Measurements from ENCODE around the gene DNAJB1.

DNA sequence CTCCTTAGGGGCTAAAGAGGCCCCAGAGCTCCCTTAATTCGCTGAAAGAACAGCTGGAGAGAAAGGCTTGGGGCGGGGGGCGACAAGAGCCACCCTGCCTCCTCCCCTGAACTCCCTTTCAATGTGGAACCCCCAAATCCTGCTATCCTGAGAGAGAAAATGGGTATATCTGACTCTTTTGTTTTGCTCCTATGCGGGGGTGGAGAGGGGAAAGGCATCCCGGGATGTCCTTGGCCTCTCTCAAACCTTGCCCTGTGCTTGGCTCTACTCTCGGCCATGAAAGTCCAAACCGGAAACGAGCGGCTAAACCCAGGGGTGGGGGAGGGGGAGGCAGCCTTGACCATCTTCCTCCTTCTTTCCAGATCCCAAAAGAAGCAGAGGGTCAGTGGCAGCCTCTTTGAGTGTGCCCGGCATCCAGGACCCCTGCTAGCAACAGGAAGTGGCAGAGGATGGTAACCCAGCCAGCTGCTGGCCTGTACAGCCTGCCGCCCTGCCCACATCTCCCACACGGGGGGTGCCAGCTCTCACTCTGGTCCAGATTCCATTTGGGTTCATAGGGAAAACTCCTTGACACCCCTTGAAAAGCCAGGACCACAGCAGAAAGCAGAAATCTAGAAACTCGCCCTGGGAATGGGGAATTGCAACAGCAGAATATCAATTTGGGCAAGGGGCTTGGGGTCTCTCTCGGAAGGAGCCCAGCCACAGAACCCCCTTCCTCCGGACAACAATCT lies 4.5 kb downstream of the PRKACA start:
- PRO-cap: no peak

DNA sequence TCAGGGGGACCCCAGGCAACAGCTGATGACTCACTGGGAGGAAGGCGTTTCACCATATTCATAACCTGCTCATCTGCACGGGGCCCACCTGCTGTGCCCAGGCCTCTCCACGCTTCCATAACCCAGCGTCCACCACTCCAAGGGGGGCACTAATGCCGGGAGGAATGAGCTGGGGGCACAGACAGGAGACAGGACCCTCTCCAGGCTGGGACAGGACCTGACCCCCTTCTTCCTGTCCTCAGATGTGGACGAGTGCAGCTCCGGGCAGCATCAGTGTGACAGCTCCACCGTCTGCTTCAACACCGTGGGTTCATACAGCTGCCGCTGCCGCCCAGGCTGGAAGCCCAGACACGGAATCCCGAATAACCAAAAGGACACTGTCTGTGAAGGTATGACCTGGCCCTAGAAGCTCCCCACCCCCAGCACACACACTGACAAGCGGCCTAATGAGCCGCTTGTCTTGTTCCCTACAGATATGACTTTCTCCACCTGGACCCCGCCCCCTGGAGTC lies 16.2 kb downstream of the ADGRE5 start:
- PRO-cap: no peak

GRCh38 chr19:14408238-14409008 lies 10.7 kb downstream of the DDX39A start:
- PRO-cap: no peak

- PRO-cap: no peak
Observed at GRCh38 chr19:14411326-14412298, 7.5 kb downstream of the DDX39A start.

DNA sequence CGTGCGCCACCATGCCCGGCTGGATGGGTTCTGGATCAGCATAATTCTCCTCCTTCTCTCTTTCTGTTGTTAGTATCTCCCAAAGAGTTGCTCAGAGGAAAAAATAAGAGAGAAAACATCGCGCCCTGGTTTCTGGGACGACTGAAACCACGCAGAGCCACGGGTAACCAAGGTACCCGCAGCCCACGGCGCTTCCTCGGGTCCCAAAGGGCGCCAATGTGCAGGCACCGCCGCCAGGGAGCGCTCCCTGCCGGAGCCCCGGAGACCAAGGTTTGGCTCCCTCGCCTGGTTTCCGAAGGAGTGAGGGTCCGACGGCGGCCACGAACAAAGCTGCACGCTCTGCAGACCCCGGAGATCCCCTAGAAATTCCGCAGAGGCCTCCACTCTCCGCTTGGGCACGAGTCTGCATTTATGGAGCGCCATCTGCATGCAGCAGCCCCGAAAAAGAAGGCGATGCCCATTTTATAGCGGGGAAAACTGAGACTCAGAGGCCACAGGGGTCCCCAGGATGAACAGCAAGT lies 1.2 kb upstream of the PKN1 start:
- PRO-cap: bidirectional peak, plus-strand start at position 297 of the sequence, minus-strand start at position 208 of the sequence

- PRO-cap: no peak
Observed at GRCh38 chr19:14451557-14452026, 18.5 kb downstream of the PKN1 start.

DNA sequence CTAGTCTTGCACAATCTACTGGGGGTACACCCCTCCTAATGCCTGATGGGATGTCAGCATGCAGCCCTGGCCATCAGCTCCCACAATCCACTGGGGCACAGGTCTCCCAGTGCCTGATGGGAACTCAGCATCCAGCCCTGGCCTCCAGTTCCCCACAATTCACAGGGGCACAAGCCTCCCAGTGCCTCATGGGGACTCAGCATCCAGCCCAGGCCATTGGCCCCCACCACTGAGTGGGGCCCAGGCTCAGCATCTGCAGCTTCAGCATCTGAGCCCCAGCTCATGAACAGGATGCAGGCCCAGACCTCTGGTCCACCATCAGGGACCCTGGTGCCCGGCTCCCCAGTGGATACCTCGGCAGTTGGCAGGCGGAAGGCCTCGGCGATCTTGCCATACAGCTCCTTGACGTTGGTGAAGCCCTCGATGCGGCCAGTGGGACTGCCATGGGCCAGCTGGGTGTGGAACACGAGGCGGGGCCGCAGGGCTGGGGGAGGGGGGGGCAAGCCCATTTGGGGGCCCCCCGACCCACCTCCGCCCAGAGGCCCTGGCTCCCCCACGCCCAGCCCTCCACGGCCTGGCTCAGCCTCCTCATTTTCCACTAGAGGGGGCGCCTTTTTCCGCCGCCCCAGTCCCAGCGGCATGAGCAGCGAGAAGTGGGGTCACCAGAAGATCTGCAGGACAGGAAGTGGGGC lies 7.3 kb upstream of the PTGER1 start:
- PRO-cap: no peak

GRCh38 chr19:14514458-14515105 lies 3.6 kb downstream of the DNAJB1 start:
- PRO-cap: no peak

- PRO-cap: no peak
Observed at GRCh38 chr19:14515835-14516672, 2.1 kb downstream of the DNAJB1 start.

- PRO-cap: bidirectional peak, plus-strand start at chr19:14517984, minus-strand start at chr19:14517937; bidirectional peak, plus-strand start at chr19:14518739, minus-strand start at chr19:14518394
Observed at GRCh38 chr19:14517761-14518548, at the start of gene DNAJB1. Gene DNAJB1, minus strand, starts transcription at chr19:14518397.

DNA sequence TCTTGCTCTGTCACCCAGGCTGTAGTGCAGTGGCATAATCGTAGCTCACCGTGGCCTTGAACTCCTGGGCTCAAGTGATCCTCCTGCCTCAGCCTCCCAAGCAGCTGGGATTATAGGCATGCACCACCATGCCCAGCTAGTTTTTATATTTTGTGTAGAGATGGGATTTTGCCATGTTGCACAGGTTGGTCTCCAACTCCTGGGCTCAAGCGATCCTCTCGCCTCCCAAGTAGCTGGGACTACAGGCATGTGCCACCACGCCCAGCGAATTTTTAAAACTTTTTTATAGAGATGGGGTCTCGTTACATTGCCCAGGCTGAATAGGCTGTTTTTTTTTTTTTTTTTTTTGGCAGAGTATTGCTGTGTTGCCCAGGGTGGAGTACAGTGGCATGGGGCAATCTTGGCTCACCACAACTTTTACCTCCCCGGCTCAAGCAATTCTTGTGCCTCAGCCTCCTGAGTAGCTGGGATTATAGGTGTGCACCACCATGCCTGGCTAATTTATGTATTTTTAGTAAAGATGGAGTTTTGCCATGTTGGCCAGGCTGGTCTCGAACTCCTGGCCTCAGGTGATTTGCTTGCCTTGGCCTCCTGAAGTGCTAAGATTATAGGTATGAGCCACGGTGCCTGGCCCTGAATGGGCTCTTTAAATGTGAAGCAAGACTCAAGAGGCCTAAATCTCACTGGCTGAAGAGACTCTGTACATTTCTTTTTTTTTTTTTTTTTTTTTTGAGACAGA lies 37.4 kb downstream of the ADGRE2 start:
- PRO-cap: no peak

- PRO-cap: no peak
Observed at GRCh38 chr19:14758829-14759344, 19.5 kb downstream of the ADGRE2 start.

DNA sequence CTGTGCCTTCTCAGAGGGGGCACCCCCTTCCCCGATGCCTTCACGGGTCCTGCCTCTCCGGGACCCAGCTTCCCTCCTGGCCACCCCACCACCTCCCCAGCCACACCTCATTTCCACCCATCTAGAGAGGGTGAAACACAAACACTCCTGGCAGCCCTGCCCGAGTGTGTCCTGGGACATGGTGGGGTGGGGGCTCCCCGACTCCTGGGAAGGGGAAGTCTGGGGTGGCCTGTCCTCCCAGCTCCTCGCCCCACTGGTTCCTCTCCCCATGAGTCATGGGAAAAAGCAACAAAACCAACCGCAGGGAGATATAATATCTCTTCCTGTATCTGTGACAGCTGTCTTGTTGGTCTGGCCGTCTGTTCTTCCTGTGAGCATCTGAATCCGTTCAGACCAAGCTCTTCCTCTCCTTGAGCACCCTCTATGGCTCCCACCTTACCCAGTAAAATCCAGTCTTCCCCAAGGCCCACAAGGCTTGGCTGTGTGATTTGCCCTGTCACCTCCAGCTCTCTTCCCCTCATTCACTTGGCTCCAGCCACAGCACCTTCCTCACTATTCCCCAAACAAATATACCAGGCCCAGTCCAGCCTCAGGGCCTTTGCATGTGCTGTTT lies 6.8 kb upstream of the ADGRE2 start:
- PRO-cap: unidirectional peak, minus-strand start at position 380 of the sequence

- PRO-cap: no peak
Observed at GRCh38 chr19:14786263-14786690, 7.9 kb upstream of the ADGRE2 start.

DNA sequence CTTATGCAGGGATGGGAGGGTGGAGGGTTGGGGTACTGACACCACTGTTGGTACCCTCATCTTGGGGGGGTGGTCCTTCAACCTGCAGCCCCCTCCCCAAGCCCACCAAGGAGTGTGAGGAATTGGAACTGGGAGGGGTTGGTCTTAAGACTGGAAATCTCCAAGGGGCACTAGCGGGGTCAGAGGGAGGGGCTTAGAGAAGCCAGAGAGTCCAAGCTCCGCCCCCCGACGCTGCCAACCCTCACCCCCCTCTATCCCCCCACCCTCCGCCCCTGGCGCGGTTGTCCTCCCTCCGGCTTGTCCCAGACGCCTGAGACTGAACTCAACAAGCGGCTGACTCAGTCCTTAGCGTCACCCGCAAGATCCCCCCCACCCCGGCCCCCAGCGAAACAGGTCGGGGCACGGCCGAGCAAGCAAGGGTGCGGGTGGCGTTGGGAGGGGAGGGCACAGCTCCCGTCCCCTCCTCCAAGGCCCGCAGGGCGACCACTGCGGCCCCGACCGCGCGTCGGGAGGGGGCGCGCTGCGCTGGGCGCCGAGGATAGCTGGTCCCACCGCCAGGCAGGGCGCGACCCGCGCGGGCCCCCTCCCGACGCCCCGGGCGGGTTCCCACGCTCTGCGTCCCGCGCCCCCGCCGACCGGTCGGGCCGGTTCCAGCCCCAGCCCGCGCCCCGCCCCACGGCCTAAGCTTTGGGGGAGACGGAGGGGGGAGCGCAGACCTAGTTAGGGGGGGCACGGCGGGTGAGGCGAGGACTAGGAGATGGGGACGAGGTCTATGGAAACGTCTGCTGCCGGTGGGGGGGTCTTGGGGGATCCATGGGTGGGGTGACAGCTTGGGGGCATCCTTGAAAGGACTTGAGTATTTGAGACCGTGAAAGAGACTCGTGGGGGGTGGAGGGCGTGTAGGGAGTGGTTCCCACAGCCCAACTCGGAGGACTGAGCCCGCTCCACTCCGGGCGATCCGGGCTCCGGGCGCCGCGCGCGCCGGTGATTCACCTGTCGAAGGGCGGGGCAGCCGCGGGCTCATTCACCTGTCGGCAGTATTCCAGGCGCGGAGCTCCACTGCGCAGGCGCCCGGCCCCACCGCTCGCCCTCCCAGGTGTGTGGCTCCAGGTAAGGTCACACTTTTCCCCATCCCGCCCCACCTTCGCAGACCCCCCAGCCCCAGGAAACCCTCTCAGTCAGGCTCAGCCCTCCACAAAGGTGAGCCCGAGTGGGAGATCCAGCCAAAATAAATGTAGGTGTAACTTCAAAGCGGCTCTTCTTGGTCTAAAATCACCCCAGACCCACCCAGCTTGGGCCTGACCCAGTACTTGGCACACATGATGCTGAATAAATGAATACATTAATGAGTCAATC lies 5.1 kb downstream of the NOTCH3 start:
- PRO-cap: no peak

GRCh38 chr19:15210107-15210775 lies 9.4 kb upstream of the NOTCH3 start:
- PRO-cap: no peak

DNA sequence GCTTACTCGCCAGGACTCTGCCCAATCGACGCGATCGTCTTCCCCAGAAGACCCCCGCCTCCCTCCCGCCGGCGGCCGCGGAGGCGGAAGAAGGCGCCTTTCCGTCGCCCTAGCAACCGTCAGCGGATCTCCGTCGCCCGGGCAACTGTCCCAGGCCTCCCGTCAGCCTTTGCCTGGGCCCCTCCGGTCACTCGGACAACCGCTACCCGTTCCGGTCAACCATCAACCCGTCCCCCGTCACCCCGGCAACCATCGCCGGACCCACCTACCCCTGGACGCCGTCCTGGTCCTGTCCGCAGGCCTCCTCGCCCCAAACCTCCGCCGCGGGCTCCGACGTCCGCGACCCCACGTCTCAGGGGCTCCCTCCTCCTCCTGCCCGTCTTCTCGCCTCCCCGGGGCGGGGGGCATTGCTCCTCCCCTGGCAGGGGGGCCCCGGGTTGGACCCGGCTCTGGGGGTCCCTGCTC lies 8.7 kb downstream of the EPHX3 start:
- PRO-cap: bidirectional peak, plus-strand start at position 115 of the sequence, minus-strand start outside the sequence

GRCh38 chr19:15254951-15255660 lies 22.9 kb upstream of the EPHX3 start:
- PRO-cap: no peak

DNA sequence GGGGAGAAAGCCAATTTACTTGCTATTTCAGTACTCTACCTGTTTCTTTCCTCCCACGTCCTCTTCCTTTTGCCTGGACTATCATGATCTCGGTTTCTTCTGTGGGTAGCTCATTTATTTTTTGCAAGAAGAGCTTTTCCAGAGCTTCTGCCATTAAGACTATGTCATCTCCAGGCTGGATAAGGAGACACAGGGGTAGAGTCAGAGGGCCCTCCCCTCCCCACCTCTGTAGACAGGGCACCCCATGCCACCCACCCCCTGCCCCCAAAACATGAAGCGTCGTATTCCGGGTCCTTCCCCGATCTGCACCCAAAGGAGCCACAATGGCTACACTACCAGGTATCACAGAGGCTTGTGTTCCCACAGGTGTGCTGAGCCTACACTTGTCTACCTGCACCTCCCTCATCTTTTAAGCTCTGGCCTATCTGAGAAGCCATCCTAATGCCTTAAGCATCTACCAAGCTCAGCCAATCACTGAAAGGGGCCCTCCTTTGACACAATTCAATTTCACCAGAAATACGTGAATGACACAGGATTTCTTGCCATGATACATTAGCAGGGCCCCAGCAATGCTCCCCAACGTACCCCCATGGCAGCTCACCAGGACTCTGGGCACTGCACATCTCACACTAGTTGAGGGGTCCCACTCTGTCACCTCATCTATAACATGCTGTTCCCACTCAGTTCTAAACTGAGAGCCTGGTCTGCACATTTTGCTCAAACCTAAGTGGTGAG lies 35.3 kb upstream of the EPHX3 start:
- PRO-cap: no peak

DNA sequence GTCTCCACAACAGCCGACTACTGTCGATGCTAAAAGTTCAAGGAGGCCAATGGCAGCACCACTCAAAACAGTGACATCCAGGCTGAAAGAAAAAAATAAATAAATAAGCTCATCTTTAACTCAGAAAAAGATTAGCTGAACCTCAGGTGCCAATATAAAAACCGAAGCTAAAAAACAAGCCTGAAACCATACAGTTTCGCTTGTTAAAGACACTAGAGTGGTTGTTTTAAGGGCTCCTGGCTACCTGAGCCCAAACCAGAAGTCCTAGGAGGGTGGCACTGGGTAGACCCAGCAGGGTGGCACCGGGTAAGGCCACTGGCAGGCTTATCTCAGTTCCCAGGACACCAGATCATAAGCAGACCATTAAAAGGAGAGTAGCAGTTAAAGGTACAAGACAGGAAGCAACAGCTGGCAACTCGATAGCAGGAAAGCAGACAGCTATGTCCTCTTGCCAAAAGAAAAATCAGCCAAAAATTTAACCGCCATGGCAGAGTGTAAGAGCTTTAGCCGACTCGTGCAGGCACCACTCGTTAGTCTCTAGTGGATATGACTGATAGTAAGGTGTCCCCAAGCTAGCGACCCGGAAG lies 39.2 kb downstream of the BRD4 start:
- PRO-cap: no peak